Left common carotid artery plus branches (tissue), 1 donor: Measurements from ENCODE around the gene POLH.

- PRO-cap: no peak
Measured at GRCh38 chr6:43435542-43436561, 8.5 kb downstream of the ABCC10 start.

DNA sequence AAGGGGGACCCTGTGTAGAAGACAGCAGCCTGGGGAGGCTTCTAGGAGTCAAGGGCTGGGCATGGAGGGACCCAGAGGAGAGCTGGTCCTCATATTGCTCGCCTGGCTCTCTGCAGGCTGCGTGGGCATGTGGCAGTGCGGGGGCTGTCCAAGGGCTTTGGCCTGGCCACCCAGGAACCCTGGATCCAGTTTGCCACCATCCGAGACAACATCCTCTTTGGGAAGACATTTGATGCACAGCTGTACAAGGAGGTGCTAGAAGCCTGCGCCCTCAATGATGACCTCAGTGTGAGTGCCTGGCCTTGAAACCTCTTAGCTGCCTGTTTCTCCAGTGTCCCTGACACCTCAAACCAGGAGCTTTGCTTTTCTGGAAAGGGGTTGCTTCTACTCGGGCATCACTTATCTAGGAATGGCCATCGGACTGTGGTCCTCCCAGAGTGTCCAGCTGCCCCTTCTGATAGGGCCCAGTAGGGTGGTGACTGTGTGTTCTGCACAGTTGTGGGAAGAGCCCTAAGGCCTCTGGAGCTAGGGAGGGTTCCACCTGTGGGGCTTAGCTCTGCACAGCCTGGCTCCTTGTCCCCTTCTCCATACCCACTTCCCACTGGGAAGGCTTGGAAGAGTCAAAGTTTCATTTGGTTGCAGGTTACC is 11.3 kb downstream of the ABCC10 start:
- PRO-cap: no peak

- PRO-cap: no peak
Measured at GRCh38 chr6:43520926-43521892, 4.3 kb downstream of the POLR1C start.

GRCh38 chr6:43575818-43576607 is at the start of gene POLH:
Gene POLH (plus strand): TSS chr6:43576185.
- PRO-cap: unidirectional peak, plus-strand start at chr6:43576185

GRCh38 chr6:43668033-43668688 is 19.4 kb downstream of the MRPS18A start:
- PRO-cap: no peak

DNA sequence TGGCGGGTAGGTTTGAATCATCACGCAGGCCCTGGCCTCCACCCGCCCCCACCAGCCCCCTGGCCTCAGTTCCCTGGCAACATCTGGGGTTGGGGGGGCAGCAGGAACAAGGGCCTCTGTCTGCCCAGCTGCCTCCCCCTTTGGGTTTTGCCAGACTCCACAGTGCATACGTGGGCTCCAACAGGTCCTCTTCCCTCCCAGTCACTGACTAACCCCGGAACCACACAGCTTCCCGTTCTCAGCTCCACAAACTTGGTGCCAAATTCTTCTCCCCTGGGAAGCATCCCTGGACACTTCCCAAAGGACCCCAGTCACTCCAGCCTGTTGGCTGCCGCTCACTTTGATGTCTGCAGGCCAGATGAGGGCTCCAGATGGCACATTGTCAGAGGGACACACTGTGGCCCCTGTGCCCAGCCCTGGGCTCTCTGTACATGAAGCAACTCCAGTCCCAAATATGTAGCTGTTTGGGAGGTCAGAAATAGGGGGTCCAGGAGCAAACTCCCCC is 892 bp upstream of the VEGFA start:
- PRO-cap: no peak

GRCh38 chr6:43798667-43799476 is 28.9 kb downstream of the VEGFA start:
- PRO-cap: no peak

DNA sequence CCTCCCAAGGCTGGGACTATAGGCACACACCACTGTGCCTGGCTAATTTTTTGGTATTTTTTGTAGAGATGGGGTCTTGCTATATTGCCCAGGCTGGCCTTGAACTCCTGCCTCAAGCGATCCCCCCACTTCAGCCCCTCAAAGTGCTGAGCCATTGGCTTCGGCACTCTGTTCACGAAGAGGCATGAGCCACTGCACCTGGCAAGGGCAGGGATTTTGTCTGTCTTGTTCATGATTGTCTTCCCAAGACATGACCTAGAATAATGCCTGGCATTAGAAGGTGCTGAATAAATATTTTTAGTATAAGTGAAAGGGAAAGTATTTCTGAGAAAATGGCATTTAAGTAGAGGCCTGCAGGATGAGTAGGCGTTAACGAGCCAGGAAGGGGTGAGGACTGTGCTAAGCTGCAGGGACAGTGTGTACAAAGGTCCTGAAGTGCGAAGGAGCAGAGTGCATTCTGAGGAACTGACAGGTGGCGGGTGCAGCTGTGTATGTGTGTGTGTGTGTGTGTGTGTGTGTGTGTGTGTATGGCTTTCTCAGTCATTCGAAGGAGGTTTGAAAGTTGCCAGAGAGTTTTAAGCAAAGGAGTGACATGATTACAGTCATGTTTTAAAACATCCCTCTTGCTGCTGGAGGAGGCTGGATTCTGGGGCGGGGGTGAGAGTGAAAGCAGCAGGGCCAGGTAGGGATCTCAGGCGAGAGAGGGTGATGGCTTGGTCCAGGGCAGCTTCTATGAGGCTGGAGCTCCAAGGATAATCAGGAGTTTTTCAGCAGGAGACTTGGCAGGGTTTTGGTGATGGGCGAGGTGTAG is 43.1 kb downstream of the VEGFA start:
- PRO-cap: no peak

- PRO-cap: no peak
Measured at GRCh38 chr6:43912498-43912831, 142.5 kb downstream of the VEGFA start.

GRCh38 chr6:43926538-43927670 is 156.9 kb downstream of the VEGFA start:
- PRO-cap: no peak

DNA sequence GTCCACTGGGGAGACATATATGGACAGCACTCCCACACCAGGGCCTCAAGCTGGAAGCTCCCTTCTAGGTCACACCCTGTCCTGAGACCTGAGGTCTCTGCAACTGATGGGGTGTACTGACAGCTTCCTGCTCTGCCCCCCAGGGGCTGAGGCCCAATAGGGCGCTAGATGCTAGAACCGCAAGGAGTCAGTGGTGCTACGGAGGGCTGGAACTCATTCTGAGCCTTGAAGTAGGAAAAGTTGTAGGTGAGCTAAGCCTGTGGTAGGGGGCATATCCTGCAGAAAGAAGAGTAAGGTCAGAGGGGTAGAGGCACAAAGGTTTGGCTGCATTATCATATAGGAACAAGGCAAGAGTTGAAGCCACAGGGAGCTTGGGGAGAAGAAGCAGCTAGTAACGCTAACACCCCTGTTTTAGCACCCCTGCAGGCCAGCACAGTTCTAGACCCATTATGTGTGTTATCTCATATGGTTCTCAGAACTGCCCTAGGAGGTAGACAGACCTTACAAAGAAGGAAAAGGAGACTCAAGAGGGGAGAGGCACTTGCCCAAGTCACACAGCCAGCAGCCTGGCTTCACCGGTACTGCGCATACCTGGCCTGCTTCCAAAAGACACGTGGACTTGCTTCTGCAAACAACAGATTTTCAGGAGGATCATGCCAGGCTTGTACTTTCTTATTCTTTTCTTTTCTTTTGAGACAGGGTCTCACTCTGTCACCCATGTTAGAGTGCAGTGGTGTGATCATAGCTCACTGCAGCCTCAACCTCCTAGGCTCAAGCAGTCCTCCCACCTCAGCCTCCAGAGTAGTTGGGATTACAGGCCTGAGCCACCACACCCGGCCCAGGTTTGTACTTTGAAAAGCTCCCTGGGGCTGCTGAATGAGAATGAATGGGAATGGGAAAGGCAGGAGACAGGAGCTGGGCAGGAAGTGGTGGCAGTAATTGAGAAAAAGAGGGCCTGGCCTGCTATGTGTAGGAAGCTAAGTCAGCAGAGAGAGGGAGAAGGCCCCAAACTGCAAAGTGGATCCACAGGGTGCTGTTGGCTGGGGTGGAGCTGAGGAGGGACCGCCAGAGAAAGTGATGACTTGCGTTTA is 156.0 kb downstream of the MRPL14 start:
- PRO-cap: no peak

DNA sequence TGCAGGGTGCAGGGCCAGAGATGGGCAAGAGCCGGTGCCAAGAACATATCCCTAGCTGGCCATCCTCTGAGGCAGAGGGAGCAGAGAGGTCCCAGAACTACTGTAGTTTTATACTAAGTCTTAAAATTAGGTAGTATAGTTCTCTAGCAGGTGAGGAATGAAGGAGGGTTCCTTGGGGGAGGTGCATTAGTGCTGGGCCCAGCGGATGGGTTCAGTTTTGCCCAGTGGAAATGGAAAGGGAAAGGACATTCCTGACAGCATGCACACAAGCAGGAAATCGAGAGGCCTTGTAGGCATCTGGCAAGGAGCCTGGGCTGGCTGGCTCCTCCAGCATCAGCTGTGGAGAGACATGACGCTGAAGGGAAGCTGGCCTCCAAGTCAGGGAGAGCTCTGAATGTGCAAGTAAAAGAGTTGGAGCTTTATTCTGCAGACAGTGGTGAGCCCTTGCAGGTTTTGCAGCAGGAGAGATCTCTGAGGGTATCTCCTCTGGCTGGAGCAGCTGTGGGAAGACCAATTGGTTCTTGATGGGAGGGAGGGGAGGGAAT is 154.4 kb downstream of the MRPL14 start:
- PRO-cap: no peak

DNA sequence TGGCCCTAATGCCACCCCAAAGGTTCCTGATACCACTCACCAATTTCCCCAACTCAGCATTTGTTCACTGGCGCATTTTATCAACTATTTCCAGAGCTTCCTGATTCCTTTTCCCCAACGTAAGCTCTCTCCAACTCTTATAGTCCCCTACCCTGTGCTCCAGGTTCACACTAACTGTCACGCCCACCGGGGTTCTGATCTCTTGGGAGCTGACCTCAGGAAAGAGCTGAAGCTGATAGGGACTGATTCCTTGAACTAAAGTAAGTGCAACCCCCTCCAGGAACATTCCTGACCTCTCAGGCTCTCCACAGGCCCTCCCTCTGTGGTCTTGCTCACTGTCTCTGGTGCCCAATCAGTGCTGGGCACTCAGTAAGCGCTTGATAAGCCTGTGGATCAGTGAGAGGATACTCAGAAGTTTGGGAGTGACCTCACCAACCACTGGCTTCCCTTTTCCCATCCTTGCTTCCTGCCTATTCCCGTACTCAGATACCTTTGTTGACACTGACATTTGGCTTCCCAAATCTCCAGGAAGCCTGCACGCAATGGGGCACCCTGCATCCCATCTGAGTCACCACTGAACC is 73.2 kb downstream of the MRPL14 start:
- PRO-cap: no peak

- PRO-cap: no peak
Measured at GRCh38 chr6:44056736-44057289, 70.4 kb downstream of the MRPL14 start.

- PRO-cap: no peak
Measured at GRCh38 chr6:44066461-44067084, 60.7 kb downstream of the MRPL14 start.

- PRO-cap: no peak
Measured at GRCh38 chr6:44072965-44073167, 54.4 kb downstream of the MRPL14 start.

DNA sequence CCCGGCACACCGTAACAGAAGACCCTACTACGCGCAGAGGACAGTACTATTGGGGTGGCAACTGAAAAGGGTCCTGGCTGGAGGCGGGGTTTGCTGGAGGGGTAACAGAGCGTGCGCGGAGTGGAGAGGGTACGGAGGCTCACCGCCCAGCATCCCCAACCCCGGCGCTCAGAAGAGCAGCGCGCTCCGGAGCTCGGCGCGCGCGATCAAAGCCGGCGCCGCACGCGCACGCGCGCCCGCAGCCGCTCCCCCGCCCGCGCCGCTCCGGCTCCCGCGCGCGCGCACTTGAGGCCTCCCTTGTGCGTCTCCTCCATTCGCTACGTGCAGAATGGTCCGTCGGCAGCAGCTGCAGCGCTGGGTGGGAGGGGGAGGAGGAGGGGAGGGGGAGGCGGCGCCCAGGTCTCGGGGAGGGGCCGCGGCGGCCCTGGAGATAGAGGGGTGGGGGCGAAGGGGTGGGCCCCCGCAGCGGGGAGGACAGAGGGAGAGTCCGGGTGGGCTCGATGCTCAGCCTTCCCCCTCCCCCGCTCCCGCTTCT is 54.0 kb downstream of the MRPL14 start:
- PRO-cap: bidirectional peak, plus-strand start at position 313 of the sequence, minus-strand start at position 170 of the sequence

GRCh38 chr6:44074220-44074886 is 52.9 kb downstream of the MRPL14 start:
- PRO-cap: no peak

DNA sequence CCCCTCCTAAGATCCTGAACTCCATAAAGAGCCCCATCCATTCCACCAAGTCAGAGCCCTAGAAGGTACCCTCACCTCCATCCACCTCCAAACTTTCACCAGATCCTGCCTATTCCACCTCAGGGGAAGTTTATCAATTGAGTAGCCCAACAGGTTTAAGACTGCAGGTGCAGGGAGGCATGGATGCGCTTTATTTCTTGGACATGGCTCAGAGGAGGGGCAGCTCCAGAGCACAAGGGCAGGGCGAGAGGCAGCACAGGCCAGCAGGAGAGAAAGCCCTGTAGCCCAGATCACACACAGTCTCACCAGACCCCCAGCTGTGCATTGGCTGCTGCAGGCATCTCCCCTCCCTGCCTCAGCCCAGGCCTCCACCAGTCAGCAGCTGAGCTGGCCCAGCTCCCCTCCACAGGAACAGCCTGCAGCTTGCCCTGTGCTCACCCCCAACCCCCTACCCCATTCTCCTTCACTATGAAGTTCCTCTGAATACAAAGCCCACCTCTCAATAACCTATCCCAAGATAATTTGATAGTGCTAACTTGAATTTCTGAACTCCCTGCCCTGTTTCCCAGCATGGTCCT is 24.8 kb downstream of the MRPL14 start:
- PRO-cap: no peak

GRCh38 chr6:44104379-44105213 is 22.7 kb downstream of the MRPL14 start:
- PRO-cap: no peak